Colonic mucosa (tissue), 1 donor: ENCODE measurements around the gene WDR49.

- PRO-cap, result no peak
Observed at GRCh38 chr3:160507739-160508415, 57.5 kb downstream of the KPNA4 start.

DNA sequence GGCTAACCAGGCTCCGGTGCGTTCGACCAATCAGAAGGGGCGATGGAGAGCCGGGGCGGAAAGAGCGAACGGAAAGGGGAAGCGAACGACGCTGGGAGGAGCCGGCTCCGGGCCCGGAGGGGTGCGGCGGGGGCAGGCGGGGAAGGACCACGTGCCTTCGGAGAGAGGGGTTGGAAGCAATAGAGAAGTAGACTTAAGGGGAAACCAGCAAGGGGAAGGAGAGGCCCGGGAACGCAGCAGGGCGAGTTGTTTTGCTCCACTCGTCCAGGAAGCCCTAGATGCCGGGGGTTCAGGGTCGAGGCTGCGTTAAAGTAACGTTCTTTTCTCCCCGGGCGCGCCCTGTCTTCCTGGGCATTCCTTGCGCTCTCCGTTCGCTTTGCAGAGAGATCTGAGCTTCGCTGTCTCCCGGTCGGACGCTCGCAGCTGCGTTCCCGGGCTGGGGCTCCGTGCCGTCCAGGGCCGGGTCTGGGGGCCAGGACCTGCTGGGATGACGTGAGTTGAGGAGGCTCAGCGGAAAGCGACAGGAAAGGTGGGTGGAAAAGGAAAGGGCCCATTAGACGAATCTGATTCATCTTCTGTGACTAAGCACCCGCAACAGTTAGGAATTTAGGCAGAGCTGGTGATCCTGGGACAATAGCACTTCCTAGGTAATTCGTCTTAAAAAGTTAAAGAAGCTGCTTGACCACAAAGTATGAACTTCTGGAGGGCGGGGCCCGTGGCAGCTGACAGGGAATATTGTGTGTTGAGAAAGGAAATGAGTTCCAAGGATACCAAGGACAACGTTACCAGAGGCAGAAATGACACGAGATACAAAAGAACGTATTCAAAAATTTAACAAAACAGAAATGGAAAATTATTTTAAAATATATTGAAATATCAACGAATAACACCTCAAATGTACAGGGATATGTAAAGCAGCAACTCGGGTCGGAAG lies 521 bp upstream of the KPNA4 start:
- PRO-cap, result bidirectional peak, plus-strand start at position 84 of the sequence, minus-strand start outside the sequence; bidirectional peak, plus-strand start at position 613 of the sequence, minus-strand start at position 519 of the sequence; bidirectional peak, plus-strand start at position 753 of the sequence, minus-strand start at position 659 of the sequence

DNA sequence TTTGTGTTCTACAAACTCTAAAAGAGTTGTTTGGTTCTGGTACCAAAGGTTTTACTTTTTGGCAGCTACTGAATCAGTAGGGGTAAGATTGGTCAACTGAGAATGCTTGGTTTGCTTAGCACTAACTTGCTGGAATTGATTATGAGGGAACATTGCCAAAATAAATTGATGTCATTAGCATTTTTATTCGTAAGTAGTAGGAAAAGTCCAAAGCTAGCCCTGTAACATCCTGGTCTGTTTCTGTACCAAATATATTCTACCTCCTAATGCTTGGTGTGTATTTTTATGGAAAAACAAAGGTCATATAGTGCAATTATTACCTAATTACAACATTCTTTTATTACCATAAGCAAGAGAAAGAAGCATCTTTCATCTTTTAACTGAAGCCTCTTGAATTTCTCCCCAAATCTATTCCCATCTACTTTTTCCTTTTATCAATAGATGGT lies 36.0 kb upstream of the KPNA4 start:
- PRO-cap, result no peak

DNA sequence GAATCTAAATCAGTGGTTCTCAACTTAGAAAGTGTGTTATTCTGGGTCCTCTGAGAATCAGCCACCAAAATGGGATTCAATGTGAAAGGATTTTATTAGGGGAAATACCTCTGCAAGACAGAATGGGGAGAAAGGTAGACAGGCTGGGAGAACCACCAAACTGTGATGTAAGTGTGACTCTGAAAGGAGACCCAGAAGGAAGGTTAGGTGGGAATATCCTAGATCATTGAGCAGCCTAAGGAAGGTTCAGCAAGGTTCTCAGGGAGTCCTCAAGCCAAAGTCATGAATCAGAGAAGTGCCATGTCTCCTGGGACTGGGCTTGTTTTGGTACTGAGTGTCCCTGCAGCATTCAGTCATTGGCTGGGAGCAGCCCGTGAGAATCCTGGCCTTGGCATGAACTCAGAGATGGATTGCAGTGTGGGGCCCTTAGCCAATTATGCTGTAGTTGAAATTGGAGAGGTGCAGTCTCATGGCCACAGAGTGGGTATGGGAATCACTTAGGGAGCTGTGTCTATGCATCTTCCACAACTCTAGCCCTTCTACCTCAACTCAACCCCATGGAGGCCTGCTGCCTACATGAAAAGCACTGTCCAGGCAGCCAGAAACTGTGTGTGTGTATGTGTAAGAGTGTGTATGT lies 17.0 kb upstream of the PPM1L start:
- PRO-cap, result no peak

DNA sequence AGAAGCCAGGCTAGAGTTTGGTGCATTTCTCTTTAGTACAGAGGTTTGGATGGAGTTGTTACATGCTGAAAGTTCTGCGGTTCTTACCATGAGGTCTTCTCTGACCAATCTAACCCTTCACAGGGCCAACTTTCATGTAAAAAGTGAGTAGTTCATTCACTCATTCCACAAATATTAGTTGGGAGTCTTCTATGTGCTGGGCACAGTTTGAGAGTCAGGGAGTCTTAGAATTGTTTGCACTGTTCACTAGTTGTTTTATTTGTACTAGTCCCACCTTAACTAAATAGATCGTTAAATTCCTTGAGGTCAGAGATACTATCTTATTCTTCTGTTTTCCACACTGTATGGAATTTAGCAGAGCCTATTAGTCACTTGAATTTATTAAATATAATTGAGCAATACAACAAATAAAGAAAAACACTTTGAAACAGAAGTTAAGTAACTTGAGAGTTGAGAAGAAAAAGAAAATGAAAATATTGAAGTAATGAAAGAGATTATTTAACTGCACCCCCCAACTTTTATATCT lies 40.8 kb upstream of the SPTSSB start:
- PRO-cap, result no peak

DNA sequence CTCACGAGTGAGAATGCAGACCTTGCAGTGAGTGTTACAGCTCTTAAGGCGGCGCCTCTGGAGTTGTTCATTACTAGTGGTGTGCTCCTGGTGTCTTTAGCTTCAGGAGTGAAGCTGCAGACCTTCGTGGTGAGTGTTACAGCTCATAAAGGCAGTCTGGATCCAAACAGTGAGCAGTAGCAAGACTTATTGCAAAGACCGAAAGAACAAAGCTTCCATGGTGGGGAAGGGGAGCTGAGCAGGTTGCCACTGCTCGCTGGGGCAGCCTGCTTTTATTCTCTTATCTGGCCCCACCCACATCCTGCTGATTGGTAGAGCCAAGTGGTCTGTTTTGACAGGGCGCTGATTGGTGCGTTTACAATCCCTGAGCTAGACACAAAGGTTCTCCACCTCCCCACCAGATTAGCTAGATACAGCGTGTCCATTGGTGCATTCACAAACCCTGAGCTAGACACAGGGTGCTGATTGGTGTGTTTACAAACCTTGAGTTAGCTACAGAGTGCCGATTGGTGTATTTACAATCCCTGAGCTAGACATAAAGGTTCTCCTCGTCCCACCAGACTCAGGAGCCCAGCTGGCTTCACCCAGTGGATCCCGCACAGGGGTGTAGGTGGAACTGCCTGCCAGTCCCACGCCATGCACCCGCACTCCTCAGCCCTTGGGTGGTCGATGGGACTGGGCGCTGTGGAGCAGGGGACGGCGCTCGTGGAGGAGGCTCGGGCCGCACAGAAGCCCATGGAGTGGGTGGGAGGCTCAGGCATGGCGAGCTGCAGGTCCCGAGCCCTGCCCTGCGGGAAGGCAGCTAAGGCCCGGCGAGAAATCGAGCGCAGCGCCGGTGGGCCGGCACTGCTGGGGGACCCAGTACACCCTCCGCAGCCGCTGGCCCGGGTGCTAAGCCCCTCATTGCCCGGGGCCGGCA lies 1526.4 kb downstream of the SI start:
- PRO-cap, result no peak

GRCh38 chr3:165206660-165207465 lies 10.7 kb upstream of the SLITRK3 start:
- PRO-cap, result no peak

GRCh38 chr3:165572568-165573072 lies 264.6 kb downstream of the BCHE start:
- PRO-cap, result no peak

DNA sequence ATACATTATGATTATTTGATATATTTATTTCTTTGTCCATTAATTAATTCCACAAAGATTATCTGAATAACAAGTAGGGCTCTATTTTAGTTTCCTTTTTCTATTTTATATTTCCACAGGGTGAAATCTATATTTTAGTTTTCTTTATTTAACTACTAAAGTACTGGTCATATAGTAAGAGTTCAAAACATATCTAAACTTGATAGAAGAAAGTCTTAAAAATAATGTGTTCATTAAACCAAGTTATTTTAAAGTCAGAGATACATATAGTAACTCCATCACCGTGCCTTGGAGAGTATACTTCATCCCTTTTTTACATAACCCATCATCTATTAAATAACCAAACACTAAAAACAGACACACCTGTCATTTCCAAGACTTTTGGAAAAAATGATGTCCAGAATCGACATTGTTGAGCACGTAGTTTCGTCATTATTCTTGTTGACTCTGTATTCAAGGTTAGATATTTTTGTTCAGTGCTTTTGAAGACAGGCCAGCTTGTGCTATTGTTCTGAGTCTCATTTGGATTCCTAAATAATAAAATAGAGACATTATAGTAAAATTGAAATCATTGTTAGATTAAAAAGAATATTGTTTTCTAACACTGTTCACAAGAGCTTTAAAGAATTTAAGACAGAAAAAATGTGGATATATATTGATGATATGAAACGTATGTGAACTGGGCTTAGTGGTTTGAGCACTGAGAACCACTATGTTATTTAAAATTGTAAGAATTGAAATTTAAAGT lies 51.3 kb downstream of the BCHE start:
- PRO-cap, result no peak

DNA sequence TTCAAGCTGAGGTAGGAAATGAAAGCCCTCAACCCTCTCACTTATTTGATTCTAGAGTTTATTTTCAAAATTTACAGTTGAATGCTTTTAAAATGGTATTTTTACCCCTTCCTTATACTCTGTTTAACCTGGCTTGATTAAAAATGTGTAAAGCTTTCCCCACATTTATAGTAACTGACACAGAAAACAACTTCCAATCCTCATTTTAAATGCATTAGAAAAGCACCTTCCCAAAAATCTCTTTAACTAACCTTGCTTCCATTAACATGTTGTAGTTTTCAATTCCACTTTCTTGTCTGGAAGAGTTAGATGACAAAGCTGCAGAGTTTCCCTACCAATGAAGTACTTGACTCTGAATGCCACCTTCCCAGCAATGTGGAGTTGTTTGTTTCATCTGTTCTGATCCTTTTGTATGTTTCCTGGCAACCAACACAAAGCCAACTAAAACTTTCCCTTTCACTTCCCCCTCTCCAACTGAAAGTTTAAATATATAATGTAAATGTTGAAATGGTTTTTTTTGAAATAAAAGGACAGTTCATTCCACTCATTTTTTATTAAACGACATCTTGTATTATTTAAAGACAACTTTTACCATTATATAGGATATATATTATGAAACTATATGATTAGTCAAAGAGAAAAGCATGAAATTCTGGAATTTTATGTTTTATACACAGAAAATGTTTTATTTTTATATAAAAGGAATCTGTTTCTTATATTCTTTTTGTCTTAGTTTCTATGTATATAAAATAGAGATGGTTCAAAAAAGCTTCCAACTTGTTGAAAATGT lies at the start of gene WDR49:
TSS of gene WDR49 (minus strand) at position 360 of the 790 bp plus-strand sequence.
- PRO-cap, result no peak

DNA sequence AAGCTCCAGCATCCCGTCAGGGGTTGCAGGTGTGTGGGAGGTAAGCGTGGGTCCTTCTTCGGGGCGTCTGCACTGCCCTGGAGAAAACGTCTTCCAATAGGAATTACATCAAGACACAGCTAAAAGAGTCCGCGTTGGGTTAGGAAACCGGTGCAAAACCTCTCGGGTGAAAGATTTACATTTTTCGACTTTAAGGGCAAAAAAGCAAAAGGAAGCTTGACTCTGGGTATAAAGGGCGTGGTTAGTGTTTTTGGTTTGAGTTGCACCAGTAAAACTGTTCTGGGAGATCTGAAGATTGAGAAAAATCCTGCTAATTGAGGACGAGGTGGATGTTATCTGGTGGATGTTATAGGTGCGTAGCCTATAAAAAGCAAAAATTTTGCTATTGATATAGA lies 260 bp downstream of the SERPINI1 start:
- PRO-cap, result no peak

- PRO-cap, result no peak
Observed at GRCh38 chr3:167864527-167864734, 128.9 kb downstream of the SERPINI1 start.

- PRO-cap, result no peak
Observed at GRCh38 chr3:167876461-167876711, 140.9 kb downstream of the SERPINI1 start.

GRCh38 chr3:168023398-168023710 lies 72.4 kb downstream of the GOLIM4 start:
- PRO-cap, result no peak

GRCh38 chr3:168091378-168091767 lies 4.4 kb downstream of the GOLIM4 start:
- PRO-cap, result no peak

- PRO-cap, result no peak
Observed at GRCh38 chr3:168570856-168571244, 475.1 kb upstream of the GOLIM4 start.

DNA sequence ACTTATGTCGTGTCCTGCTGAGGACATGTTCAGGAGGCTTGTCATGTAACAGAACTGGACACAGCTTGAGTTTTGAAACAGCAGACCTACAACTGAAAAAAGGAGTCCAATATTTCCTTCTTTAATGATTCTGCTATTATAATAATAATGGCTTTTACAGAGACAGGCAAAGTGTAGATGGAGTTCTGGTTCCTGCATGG lies 582.1 kb upstream of the GOLIM4 start:
- PRO-cap, result no peak

- PRO-cap, result no peak
Observed at GRCh38 chr3:169141134-169141790, 522.2 kb downstream of the MECOM start.

GRCh38 chr3:169148434-169148734 lies 515.1 kb downstream of the MECOM start:
- PRO-cap, result no peak

DNA sequence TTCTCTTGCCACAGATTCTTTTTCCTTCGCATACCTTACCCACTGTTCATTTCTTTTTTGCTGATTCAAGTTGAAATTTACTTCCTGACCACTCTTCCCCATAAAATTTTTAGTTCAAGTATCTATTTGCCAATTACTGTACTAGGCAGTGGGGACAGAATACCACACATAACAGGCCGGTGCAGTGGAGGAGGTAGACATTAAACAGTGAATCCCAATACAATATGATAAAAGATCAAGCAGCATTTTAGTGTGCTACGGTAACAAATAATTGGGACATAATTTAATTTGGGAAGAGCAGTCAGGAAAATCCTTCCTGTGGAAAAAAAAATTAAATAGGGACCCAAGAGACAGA lies 464.9 kb downstream of the MECOM start:
- PRO-cap, result no peak